Monocyte (primary cell): ENCODE measurements around a stretch of chr5.

GRCh38 chr5:6600335-6600994 lies 32.4 kb downstream of the NSUN2 start:
- PRO-cap, 2 experiments, result no peak in any of the 2 experiments

- PRO-cap, 2 experiments, result no peak in any of the 2 experiments
These were observed 3.1 kb downstream of the SRD5A1 start for GRCh38 chr5:6636042-6636942.

DNA sequence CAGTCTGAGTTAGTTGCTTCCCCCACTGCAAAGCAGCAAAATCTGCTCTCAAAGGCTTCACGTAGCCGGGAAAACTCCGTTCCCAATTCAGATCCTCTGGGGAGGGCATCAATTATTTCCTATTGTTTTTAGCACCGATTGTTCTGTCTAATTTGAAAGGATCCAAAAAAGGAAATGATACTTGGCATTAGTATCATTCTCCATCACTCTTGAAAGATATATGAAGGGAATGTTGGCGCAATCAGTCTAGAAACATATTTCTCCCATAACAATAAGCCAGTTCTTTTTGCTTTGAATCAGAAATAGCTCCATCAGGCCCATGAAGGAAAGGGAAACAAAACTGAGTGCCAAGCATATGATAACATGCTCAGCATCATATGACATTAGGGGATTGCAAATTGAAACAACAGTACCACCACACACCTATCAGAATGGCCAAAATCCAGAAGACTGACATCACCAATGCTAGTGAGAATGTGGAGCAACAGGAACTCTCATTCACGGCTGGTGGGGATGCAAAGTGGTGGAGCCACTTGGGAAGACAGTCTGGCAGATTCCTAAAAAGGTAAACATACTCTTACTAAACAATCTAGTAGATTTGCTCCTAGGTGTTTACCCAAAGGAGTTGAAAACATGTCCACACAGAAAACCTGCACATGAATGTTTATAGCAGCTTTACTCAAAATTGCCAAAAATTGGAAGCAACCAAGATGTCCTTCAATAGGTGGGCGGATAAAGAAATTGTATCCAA lies 39.9 kb downstream of the SRD5A1 start:
- PRO-cap, 2 experiments, result no peak in any of the 2 experiments

GRCh38 chr5:6714850-6715291 lies 1.6 kb downstream of the TENT4A start:
- PRO-cap, 2 experiments, result no peak in any of the 2 experiments

DNA sequence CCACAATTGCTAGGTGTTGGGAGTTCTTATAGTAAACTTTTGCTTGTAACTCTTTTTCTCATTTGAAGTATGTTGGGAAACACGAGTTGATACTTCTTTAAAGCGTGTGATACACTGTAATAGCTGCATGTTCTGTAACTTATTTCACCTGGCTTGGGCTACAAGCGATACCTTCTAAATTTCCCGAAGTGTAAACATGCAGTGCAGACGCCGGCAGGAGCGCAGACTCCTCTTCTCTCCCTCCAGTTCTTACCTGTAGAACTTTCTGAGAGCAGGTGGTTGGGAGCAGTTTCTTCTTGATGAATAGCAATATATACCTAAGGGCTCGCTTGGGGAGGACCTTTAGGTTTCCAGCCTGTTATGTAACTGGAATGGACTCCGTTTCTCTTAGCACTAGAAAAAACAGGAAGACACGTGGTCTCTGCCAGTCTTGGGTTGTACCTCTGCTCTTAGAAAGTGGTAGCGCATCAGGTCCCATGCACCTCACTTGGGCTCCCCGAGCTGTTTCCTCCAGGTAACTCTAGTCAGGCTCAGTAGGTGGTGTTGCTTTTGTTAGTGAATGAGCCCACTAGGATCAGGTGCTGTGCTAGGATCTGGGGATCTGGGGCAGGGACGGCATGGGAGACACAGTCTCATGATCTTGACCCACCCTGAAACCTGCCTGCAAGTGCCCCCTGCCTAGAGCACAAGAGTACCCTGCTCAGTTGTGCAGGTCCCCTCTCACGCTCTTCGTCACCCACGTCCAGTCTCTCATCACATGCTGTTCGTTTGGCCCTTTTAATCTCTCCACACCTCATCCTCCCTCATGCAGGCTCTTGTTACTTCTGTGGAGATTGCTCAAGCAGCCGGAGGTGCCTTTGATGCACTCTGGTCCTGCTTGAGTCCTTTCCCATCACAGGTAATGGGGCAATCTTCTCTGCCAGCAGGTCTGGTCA lies 2.7 kb downstream of the TENT4A start:
- PRO-cap, 2 experiments, result no peak in any of the 2 experiments

DNA sequence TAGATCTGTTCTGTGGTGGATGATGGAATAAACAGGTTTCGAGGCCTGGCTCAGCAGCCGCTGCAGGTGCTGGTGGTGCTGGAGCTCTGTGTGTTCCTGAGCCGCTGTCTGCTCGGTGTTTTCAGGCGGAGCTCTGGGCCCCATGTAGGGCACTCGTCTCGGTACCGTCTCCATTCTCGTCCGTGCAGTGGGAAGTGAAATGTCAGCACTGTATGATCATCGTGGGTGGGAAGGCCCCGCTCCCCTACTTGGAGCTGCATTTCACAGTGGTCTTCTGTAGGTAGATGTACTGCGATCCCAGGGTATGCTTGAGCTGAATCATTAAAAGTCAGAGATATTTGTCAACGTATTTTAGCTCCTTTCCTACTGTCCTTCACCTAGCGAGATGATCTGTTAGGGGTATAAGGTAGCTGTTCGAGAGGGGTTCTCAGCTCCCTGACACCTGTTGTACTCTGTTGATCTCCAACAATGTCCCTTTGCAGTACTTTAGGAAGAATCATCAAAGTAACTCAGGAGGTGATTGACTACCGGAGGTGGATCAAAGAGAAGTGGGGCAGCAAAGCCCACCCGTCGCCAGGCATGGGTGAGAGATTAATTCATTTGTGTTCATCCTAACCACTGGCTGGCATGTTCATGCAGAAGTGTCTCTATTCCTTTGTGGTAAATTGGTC lies 36.0 kb downstream of the TENT4A start:
- PRO-cap, 2 experiments, result peak in 1 of 2 experiments; most common plus-strand start position 218 of the sequence (in 1)

DNA sequence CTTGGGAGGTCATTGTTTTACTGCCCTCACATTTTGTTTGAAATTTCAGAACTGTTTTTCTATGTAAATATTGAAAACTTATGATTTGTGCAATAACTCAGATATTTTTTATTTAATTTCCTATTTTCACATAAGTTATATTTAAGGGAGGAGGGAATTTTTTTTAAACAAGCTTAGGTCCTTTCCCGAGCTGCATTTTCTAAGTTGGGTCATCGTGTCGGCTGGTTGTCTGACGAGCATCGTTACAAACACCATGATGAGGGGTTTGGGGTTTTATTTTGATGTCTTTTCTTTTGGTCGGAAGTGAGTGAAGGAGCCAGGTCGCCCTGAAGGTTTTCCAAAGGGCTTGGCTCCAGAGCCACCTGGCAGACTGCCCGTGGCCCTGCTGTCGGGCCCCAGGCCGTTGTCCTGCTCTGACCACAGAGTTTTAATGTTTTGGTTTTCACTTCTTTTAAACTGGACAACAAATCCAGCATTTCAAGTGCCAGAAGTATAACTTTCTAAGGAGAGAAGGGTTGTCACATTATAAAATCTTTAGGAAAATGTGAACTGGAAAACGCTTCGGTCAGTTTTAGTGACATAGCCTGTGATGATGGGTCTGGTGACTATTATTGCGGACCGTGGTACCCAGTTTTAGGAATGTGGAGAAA lies 42.2 kb downstream of the TENT4A start:
- PRO-cap, 2 experiments, result peak in 2 of 2 experiments; most common plus-strand start position 292 of the sequence (in 2)

DNA sequence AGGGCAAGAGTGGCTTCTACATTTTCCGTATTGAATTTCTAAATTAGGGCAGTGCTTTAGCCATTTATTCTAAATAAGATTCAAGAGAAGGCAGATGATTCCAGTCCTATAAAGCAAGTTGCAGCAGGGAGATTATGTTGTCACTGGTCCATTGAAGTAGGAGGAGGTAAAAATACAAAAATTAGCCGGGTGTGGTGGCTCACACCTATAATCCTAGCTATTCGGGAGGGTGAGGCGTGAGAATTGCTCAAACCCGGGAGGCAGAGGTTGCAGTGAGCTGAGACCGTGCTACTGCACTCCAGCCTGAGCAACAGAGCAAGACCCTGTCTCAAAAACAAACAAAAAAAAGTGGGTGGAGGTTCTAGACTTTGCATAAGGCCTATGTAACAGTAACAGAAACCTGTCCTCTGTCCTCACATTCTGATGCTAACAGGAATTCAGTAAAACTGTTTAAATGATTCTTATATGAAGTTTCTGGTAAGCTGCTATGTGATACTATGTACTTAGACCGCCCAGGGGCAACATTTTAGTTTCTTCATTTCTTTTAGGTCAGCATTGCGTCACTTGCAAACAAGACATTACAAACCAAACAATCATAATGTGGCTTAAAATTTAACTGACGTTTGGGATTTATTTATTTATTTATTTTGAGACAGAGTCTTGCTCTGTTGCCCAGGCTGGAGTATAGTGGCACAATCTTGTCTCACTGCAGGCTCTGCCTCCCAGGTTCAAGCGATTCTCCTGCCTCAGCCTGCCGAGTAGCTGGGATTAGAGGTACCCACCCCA lies 44.0 kb downstream of the TENT4A start:
- PRO-cap, 2 experiments, result no peak in any of the 2 experiments

- PRO-cap, 2 experiments, result no peak in any of the 2 experiments
These were observed 144.8 kb upstream of the ADCY2 start for GRCh38 chr5:7251121-7251614.

DNA sequence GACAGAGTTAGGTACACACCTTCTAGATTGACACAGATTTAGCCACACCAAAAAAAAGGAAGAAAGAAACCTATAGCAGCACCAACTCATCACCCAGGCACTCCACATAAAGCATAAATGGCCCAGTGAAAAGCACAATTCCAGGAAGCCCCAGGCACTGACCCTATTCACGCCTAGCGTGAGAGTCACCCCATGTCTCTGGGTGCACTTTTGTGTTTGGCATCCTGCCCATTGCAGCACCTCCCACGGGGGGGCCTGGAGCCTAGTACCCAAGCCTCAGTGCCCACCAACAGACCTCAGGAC lies 187.8 kb downstream of the CFAP90 start:
- PRO-cap, 2 experiments, result peak in 2 of 2 experiments; most common plus-strand start position 160 of the sequence (in 2)

- PRO-cap, 2 experiments, result no peak in any of the 2 experiments
These were observed 2.6 kb downstream of the MTRR start for GRCh38 chr5:7871492-7871919.

- PRO-cap, 2 experiments, result peak in 1 of 2 experiments; most common plus-strand start chr5:8242352 (in 1)
These were observed 373.2 kb downstream of the MTRR start for GRCh38 chr5:8242132-8242651.

GRCh38 chr5:9037829-9038654 lies 507.8 kb downstream of the SEMA5A start:
- PRO-cap, 2 experiments, result no peak in any of the 2 experiments

DNA sequence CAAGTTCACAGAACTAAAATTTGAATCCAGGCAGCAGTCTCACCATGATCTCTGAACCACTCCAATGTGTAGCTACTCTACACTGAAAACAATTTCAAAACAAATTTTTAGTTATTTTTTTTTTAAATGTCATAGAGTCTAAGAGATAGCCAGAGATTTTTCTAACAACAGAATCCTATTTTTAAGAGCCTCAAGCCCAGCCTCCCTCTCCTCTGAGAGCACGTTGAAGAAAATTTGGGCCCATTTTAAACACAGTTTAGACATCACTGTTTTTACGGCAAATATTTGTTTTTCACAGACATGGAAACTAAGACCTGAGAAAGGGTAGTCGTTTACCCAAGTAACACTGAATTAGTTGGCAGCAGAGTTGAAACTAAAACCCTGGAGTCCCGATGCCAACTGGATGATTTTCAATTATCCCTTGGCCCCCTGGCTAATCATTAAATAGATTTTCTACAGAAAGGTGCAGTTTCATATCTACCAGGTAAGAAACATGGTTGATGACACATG lies 137.1 kb downstream of the SEMA5A start:
- PRO-cap, 2 experiments, result no peak in any of the 2 experiments

DNA sequence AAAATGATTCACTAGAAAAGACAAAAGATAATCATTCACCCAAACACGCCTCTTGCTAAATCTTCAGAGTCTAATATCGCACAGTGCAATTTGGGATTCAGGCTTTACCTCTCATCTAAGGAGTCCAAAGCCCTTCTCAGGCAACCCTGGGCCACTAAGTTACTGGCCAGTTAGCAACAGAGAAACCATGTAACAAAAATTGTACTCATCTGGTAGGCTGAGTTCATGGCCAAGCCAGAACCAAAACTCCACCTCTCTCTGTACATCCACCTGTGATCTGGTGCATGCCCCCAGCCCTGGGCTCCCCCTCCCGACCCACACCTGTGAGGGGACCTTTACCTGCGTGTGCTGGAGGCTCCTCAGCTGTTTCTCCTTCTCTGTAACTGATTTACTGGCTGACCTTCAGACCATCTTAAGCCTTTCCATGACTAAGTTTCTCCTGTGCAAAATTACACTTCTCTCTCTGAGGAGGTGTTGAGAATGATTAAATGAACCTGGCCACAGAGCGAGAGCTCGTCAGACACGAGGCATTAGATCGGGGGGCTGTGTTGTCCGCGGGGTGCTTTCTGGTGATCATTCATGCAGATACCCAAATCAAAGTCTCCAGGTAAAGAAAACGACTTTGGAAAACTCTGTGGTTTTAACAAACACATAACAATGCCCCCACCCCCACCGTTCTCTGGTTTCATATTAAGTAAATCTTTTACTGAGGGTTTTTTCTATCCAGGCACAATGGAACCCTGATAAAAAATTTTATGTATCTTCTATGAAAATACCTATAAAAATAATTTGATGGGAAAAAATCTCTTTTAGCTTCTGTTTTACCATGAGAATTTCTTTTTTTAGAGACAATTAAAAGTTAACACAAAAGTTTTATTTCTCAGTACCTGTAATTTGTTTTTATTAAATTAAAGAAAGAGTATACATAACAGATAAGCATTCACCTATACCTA lies 136.4 kb downstream of the SEMA5A start:
- PRO-cap, 2 experiments, result no peak in any of the 2 experiments

GRCh38 chr5:9515106-9515318 lies 30.9 kb downstream of the SEMA5A start:
- PRO-cap, 2 experiments, result no peak in any of the 2 experiments

GRCh38 chr5:10016412-10016887 lies 233.2 kb downstream of the ATPSCKMT start:
- PRO-cap, 2 experiments, result no peak in any of the 2 experiments

DNA sequence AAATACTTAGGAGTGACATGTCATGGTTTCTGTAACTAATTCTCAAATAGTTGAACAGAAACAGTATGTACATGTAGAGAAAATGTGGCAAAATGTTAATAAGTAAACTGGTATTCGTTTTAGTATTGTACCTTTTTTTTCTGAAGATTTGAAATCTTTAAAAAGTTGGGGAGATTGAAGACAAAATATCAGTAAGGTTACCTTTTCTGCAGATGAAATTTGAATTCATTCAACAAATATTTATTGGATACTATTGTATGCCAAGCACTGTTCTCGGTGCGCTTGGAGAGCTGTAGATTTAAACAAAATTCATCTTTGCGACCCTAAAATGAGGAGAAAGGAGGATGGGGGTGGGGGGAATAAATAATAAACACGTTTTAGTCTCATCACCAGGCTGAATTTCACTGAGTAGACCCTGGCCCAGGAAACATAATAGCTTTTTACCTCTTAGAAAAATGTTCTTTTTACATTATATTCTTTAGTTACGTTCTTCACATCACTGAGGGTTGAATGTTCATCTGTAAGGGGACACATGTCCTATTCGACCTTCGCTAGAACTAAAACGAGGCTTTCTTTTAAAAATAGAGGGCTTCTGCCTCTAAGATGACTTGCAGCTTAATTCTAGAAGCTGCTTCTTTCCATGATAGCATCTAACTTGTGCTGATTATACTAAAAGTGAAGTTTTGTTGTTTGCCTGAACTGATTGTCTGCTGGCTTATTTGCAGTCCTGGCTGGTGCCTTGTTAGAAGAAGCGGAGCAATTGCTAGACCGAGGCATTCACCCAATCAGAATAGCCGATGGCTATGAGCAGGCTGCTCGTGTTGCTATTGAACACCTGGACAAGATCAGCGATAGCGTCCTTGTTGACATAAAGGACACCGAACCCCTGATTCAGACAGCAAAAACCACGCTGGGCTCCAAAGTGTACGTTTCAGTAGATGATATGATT lies 5.4 kb downstream of the CCT5 start:
- PRO-cap, 2 experiments, result no peak in any of the 2 experiments

DNA sequence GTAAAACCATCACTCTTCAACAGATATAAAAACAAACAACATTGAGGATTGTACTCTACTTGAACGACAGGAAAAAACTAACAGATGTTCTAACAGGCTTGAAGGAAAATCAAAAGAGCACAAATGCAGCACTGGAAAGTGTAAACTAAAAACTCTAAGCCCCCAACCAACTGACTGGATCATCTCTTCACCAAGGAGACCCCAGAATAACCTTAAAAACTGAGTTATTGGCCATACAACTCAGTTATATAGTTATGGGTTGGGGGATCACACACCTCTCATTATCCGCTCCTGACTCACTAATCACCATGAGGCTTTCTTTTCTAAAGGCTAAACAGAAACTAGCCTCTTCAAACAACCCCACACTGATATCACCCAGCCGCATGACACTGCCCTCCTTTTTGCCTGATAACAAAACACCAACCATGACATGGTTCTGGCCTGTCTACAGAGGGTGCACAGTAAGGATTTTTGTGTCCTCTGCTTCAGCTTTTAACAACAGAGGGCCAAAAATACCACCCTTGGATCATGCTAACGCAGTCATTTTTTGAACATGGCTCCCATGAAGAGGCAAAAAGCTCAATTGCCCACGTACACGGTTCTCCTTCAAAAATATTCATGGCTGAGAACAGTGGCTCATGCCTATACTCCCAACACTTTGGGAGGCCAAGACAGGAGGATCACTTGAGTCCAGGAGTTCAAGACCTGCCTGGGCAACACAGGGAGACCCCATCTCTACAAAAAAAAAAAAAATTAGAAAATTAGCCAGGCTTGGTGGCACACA lies 4.1 kb downstream of the CMBL start:
- PRO-cap, 2 experiments, result no peak in any of the 2 experiments

DNA sequence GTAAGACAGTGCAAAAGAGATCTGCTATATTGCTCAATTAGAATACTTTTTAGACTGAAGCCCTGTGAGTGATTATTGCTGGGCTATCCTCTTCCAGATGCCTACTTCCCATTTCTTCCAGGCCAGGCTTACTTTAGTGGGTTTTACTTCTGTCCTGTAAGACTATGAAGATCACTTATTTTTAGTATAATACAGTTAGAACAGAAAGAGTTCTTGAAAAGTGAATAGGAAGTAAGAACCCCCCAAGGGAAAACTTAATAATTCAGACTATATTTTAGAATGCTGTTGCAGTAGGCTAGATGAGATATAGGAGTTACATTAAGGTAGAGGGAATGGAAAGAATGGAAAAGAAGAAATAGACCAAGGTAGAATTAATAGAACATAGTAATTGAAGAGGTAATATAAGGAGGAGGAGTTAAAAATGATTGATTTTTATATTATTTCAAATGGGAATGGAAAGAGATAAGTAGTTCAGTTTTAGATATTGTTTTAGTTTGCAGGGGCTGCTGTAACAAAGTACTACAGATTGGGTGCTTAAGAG lies 7.4 kb downstream of the MARCHF6 start:
- PRO-cap, 2 experiments, result no peak in any of the 2 experiments